Thoracic aorta endothelial cell (primary cell): ENCODE results near the genes AKR7A3 and PLA2G2E.

DNA sequence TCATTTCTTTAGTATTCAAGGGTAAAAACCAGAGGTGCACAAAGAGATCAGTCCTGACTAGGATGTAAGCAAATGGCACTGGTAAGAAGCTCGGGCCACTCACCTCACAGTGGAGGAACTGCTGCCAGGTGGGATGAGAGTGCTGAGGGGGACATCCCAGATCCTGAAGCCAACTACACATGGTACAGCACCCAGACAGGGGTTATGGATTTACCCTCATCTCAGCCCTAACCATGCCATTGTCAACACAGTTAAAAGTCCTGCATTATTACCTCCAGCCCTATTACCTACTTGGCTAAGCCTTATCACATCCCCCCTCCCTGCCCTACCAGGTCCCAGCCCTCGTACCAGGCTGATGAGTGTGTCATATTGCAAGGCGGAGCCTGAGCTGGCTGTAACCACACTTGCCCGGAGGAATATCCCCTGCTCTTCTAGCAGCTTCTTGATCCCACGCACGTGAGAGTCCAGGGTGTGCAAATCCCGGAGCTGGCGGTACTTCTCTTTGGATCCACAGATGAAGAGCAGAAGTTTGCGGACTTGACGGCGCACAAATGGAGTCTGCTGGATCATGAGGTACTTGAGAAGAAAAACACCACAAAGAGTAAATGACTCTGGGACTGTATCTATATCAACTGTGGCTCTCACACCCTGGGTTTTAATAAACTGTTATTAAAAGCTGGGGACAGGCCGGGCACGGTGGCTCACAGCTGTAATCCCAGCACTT lies 87.4 kb downstream of the UBR4 start:
- CAGE, long polyA plus RNA, result no peak

DNA sequence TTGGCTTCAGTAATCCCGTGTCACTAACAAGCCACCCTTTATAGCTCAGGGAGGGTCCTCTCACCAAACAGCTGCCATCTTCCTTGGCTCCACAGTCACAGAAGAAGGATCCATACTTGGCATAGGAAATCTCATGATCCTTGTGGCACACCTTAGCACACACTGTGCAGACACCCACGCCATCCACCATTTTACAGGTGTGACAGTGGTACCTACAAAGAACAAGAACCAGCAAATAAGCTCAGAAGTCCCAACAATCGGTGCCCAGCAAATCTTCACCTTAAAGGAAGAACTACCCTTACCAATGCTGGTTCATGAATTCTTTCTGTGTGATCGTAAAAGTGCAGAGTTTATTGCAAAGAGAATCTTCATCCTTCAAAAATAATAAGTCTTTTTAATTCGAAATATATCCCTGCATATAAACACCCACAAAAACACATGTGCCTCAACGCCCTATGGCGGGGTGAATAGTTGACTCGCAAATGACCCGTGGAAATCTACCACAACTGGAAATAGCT lies 48.5 kb downstream of the UBR4 start:
- CAGE, long polyA plus RNA, result no peak

- CAGE, long polyA plus RNA, result no peak
Observed at GRCh38 chr1:19209950-19210132, 225 bp downstream of the UBR4 start.

DNA sequence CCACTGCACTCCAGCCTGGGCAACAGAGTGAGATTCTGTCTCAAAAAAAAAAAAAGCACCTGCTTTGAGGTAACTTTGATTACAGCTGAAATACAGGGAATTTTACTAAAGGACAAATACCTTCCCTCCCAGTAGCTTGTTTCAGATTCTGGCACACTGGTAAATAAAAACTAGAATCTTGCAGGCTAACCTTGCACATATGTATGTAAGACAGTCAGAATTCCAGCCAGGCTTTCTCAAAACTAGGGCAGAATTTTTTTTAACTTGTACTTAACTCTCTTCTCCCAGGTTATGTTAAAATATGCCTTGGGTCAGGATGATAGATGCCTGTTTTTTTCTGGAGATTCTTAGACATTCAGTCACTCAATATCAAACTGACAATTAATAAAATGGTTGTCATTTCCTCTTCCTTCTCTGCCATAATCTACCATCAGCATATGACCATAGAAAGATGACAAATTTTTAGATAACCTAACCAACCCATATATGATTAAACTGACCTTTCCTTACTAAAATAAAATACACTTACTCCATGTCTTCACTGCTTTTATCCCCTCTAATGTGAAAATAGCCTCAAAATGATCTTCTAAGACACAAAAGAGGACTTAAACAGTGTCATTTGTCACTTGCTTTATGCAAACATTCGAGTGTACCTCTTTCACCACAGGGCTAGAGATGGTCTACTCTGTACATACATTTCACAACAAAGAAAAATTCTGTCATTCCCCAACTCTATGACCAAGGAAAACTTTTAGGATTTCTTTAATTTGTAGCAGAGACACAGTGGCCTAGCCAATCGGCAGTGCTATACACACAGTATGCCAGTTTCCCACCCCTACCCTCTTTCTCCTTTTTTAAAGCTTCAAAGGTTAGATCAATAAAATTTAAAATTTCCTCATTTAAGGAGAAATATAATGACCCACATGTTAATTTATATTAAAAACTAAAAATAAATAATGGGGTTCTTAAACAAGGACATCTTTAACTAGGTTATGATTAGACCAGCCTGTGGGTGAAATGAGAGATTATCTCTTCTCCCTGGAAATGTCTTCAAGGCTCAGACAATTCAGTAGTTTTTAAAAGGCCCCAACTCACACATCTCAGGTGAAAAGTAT lies 7.8 kb upstream of the UBR4 start:
- CAGE, long polyA plus RNA, result no peak

GRCh38 chr1:19288373-19289670 lies at the start of gene AKR7A3:
TSS of gene AKR7A3 (minus strand) at chr1:19288770.
- CAGE, long polyA plus RNA, result no peak

GRCh38 chr1:19310934-19311543 lies 905 bp downstream of the AKR7A2 start:
- CAGE, long polyA plus RNA, result no peak

GRCh38 chr1:19327823-19328022 lies 15.6 kb downstream of the SLC66A1 start:
- CAGE, long polyA plus RNA, result no peak

DNA sequence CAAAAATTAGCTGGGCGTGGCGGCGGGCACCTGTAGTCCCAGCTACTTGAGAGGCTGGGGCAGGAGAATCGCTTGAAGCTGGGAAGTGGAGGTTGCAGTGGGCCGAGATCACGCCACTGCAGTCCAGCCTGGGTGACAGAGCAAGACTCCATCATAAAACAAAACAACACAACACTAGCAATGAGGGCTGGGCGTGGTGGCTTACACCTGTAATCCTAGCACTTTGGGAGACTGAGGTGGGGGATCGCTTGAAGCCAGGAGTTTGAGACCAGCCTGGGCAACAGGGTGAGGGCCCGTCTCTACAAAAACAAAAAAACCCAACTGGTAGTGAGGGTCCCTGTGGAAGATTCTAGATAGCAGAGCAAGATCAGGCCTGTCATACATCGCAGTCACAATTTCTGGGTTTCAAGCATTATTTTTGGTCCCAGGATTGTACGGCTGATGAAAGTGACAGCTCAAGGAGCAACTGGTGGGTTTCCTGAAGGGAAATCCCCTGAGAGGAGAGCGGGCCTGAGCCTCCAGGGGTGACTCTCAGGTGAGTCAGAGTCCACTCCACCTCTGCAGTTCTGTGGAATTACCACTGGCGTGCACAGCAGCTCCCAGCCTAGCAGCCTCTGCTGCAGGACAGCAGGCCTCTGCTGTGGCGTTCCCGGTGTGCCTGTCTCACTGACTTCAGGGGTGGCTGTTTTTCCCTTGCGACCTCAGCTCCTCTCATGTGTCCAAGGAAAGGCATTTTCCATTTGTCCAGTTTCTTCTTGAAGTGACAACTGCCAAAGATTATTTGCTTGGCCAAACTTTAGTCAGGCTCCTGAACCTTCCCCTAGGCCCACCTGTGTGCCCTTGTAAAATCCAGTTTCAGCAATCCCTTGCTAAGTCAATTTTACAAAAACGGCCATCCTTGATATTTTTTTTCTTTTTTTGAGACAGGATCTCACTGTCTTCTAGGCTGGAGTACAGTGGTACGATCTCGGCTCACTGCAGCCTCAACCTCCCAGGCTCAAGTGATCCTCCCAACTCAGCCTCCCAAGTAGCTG lies 24.4 kb downstream of the SLC66A1 start:
- CAGE, long polyA plus RNA, result no peak

GRCh38 chr1:19341955-19342735 lies 30.0 kb downstream of the SLC66A1 start:
- CAGE, long polyA plus RNA, result no peak

- CAGE, long polyA plus RNA, result no peak
Observed at GRCh38 chr1:19414311-19415165, 70.8 kb downstream of the CAPZB start.

DNA sequence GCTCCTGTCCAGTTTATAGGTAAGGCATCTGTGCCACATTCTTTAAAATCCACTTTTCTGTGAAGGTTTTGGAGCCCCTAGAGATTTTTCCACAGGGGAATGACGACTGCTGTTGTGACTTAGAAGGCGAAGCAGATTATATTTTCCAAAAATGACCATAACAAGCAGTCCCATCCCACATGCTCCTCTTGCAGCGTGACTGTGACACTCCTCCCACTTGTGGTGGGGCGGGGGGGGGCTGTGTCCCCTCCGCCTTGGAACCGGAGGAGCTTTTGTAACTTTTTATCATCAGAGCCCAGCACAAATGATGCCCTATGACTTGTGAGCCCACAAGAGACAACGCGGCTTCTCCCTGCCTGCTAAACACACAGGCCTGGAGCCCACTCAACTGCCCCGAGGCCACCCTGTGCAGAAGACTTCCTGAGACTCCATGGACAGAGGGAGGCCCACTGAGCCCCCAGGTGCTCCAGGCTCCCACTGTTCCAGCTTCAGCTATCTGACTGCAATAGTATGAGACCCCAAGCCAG lies 59.1 kb downstream of the CAPZB start:
- CAGE, long polyA plus RNA, result no peak

DNA sequence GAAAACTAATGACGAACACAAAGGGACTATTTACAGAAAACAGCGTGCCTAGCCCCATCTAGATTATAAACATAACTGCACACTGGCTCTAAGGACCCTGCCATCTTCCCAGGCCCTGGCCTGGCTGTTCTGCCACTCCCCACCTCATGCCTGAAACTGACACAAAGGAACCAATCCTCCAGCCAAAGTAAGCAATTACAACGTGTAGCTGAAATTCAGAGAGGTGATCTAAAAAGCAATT lies 41.0 kb downstream of the CAPZB start:
- CAGE, long polyA plus RNA, result no peak

GRCh38 chr1:19447677-19448374 lies 37.5 kb downstream of the CAPZB start:
- CAGE, long polyA plus RNA, result no peak

- CAGE, long polyA plus RNA, result no peak
Observed at GRCh38 chr1:19450440-19451281, 34.7 kb downstream of the CAPZB start.

DNA sequence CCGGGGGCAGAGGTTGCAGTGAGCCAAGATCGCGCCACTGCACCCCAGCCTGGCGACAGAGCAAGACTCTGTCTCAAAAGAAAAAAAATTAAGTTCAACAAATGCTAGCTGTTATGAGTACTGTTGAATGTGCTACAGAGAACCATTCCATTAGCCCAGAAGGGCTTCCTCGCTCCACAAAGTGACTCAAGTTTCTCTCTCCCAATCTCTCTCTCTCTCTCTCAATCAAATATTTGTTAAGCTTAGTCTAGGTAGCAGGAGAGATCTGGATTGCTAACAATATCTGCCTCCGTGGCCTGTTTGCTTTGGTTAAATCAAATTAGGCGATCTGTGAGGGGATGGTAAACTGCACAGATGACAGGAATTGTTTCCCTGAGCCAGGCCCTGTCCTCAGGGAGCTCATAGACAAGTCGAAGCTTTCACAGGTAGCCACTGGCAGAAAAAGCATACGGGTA lies 1.2 kb upstream of the CAPZB start:
- CAGE, long polyA plus RNA, result no peak

DNA sequence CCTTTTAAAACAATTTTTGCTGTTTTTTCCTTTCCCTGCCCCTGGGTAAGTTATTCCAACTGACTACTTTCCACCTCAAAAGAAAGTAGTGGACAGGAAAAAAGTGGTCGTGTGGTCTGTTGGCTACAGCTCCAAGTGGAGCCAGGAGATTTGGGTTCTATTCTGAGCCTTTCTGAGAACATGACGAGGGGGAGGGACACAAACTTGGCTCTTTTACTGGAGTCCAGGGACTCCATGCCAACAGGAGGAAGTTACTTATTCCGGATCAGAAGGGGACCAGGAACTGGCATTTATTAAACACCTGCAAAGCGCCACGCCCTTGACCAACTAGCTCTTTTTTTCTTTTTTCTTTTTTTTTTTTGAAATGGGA lies 32.4 kb upstream of the MICOS10 start:
- CAGE, long polyA plus RNA, result no peak

DNA sequence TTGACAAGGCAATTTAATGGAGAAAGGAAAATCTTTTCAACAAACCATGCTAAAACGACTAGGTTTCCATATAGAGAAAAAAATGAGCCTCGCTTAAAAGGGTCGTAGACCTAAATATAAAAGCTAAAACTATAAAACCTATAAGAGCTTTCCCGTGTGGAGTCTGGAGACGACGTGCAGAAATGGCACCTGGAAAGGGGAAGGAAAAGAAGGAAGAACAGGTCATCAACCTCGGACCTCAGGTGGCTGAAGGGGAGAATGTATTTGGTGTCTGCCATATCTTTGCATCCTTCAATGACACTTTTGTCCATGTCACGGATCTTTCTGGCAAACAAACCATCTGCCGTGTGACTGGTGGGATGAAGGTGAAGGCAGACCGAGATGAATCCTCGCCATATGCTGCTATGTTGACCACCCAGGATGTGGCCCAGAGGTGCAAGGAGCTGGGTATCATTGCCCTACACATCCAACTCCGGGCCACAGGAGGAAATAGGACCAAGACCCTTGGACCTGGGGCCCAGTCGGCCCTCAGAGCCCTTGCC lies 11.2 kb downstream of the MICOS10 start:
- CAGE, long polyA plus RNA, result no peak

GRCh38 chr1:19812835-19813764 lies 2.0 kb downstream of the RNF186 start:
- CAGE, long polyA plus RNA, result no peak

GRCh38 chr1:19923422-19923786 lies at the start of gene PLA2G2E:
TSS of gene PLA2G2E (minus strand) at chr1:19923617.
- CAGE, long polyA plus RNA, result no peak

DNA sequence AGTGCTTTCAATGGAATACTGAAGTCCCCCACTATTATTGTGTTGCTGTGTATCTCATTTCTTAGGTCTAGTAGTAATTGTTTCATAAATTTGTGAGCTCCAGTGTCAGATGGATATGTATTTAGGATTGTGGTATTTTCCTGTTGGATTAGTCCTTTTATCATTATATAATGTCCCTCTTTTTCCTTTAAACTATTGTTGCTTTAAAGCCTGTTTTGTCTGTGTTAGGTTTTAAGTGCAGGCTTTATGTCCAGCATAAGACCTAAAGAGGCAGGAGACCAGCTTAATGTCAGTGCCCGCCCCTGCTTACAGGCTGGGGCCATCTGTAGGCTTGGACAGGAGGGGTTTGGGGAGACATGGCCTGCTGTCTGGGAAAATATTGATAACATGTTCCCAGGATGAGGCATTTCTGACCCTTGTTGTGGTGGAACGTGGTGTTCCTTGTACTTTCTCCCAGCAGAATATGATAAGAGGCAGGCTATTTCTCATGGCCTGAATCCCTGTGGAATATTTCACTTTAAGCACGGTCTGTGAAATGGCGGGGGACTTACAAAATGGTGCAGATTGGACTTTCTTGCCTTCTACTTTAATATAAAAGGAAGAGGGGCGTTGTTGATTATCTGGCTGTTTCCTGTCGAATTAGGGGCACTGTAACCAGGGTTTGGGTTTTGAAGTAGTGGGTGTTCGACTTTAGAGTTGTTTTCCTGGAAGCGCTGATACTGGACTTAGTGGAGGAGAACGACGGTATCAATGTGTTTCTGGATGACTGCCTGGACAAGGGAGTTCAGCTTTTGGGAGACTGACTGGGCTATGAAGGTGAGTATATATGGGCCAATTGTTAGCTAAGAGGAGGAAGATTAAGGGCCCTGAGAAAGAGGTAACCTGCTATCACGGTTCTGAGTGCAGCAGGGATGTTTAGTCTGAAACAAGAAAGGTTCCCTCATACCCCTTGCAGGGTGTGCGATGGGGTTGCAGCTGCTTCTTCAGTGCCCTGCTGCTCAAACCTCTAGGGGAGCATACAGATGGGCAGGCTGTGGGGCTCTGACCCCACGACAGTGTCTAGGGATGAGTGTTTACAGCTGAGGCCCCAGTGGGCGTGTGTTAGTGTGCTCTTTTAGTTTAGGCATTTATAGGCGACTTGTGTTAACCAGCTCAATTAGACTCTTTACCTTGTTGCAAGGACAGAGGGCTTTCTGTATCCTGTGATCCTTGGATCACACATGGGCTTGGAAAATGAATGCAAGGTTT lies 41.7 kb upstream of the PLA2G5 start:
- CAGE, long polyA plus RNA, result no peak